Penis (tissue), 1 donor: ENCODE measurements around a stretch of chr5.

- PRO-cap: no peak
These were observed 48.8 kb downstream of the MTREX start for GRCh38 chr5:55356602-55356963.

DNA sequence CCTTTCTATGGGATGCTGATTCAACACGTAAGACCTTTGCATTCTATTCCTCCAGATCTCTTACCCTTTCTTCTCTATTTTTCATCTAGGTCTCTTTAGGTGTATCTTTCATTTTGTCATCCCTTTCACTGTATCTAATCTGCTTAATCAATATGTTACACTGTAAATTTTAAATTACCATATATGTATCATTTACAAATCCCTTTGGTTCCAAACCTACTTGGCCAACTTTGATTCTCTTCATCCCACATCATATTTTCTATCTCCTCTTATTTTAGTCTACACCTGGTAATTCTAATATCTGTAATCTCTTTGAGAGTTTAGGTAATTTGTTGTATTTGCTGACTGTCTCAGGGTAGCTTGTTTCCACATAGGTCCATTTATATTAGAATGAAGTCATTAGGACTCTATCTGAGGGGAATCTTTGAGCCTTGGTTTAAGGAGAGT, 88.5 kb downstream of the PLPP1 start:
- PRO-cap: no peak

- PRO-cap: no peak
These were observed 27.2 kb downstream of the PLPP1 start for GRCh38 chr5:55507472-55508002.

- PRO-cap: no peak
These were observed 1.2 kb downstream of the PLPP1 start for GRCh38 chr5:55533551-55533964.

DNA sequence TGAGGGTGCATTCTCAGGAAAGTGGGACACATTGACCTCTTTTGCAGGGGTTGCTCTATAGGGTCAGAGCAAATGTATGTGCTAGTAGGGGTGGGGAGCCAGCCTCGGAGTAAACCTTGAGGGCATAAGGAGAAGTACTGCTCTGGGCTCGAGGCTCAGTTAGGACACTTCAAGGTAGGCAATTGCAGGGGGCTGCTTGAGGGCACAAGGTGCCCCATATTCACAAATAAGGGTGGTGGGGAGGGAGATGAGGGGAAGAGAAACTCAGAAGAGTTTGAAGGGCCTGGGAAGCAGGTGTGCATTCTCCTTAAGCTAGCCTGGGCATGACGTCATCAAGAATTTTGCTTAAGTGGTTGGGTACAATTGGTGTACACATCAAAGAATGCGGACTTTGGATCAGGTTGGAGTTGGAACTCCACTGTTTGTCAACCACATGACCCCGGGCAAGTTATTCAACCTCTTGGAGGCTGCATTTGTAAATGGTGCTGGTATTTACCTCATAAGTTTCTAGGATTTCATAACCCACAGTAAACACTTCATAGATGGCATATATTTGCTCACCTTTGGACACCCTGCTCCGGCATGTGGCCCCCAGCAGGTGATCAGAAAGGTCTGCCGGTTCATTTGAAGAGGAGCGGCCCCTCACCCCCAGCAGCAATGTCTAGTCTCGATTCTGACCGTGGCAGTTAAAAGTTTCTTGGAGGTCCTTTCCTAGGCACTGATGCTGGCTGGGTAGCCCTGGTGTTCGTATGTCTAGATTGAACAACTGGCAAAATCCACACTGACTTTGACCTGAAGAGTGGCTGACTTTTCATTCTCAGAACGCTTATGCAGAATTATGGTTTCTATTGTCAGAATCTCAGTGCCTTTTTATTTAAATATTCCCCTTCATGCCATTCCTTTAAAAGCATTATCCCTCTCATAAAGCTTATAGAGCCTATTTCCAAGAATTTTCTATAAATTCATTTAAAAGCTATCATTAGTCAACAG, 60.7 kb downstream of the IL6ST start:
- PRO-cap: no peak

DNA sequence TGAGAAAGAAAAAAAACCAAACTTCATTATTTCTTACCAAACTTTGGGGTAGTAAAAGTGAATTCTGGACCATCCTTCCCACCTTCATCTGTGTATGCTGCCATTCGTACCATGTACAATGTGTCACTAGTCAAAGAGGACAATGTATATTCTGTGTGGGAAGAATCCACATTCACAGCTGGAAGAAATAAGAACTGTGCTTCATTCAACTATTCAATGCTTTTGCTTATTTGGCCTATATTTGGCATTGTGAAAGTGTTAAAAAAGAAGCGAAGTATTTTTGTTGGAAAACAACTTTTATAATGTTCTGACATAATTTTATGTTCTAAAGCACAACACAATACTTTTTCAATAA, 43.4 kb downstream of the IL6ST start:
- PRO-cap: no peak

DNA sequence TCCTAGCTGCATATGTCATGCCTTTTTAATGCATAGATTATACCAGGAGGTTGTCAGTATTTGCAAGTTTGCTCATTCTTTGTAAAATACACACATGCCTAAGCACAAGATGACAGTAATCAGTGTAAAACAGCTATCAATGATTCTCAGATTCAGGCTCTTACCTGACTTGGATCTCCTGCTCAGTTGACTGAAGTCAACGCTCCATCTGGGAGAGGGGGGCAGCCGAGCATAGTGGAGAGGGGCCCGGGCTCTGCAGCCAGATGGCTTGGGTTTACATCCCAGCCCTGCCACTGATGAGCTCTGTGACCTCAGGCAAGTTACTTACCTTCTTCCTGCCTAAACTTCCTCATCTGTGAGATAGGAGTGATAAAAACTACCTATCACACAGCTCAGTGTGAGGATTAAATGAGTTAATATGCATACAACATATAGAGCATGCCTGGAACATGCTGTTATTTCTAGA, 72.5 kb downstream of the ANKRD55 start:
- PRO-cap: no peak

GRCh38 chr5:56327834-56328227, 94.7 kb upstream of the ANKRD55 start:
- PRO-cap: no peak

GRCh38 chr5:56490871-56491421, 257.8 kb upstream of the ANKRD55 start:
- PRO-cap: no peak

- PRO-cap: no peak
These were observed 202.4 kb upstream of the MAP3K1 start for GRCh38 chr5:56612994-56613370.

- PRO-cap: no peak
These were observed 145.3 kb upstream of the MAP3K1 start for GRCh38 chr5:56669967-56670453.

DNA sequence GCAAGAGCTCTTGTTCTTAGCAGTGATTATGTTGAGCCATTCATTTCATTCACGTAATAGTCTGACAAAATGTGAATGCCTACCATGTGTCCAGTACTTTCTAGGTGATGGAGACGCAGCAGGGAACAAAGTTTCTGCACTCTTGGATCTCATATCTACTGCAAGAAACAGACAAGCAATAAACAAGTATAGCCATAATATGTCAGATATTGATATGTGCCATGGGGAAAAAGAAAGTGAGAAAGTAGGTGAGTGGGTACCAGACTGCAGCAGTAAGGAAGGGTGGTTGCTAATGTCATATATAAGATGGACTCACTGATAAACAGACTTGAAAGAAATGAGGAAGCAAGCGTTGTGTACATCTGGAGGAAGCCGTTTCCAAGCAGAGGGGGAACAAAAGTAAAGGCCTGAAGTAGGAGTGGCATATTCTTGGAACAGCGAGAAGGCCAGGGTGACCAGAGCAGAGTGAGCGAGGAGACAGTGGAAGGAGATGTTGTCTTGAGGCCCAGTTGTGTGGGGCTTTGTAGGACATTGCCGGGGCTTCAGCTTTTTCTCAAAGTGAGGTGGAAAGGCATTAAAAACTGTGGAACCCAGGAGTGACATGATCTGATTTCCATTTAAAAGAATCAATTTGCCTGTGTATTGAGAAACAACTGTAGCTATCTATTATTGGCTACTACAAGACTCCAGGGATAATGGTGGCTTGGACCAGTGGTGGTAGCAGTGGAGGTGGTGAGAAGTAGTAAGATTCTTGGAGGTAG, 142.2 kb upstream of the MAP3K1 start:
- PRO-cap: no peak

DNA sequence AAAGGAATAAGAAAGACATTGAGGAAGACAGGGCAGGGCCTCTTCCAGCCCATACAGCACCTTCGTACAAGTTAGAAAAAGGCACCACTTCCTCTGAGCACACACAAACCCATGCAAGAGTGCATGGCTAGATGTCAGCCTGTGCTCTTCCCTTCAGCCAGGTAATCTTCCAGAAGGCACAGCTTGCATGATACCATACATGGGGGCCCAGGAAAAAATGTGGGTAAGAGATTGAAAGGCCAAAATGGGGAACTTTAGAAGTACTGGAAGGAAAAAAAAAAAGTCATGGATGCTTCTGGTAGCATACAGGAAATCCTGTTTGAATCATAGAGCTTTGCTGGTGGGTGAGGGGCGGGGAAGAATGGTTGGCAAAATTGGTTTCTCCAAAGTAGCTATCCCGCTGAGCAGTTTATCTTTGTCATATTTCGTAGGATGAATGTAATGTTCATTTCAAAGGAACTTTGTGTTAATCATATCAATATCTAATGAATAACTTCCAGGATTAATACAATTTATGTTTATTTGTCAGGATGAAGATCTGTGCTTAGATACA, 78.3 kb upstream of the MAP3K1 start:
- PRO-cap: no peak

DNA sequence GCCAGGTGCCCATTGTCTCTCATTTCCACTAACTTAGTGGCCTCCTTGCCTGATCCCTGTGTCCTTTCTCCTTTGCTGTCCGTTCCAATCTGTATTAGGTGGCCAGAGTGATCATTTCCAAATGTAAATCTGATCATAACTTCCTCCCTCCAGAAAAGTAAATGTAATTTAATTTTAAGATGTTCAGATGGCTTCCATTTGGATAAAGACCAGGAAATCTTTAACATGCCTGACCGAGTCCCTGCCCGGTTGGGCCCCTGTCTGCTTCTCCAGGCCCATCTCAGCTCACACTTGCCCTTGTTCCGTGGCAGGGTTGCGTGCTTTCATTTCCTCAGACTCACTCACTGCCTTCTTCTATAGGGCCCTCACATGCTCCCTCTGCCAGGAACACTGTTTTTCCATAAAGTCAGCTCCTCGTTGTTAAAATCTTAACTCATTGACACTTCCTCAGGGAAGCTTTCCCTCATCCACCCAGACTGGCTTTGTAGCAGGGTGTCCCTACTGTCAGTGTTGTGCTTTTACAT, 7.7 kb downstream of the MAP3K1 start:
- PRO-cap: no peak

- PRO-cap: no peak
These were observed 8.8 kb downstream of the MAP3K1 start for GRCh38 chr5:56824099-56824657.

DNA sequence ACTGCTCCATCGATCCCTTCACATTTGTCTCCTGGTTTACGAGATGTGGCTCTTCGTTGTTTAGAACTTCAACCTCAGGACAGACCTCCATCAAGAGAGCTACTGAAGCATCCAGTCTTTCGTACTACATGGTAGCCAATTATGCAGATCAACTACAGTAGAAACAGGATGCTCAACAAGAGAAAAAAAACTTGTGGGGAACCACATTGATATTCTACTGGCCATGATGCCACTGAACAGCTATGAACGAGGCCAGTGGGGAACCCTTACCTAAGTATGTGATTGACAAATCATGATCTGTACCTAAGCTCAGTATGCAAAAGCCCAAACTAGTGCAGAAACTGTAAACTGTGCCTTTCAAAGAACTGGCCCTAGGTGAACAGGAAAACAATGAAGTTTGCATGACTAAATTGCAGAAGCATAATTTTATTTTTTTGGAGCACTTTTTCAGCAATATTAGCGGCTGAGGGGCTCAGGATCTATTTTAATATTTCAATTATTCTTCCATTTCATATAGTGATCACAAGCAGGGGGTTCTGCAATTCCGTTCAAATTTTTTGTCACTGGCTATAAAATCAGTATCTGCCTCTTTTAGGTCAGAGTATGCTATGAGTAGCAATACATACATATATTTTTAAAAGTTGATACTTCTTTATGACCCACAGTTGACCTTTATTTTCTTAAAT, 15.7 kb upstream of the SETD9 start:
- PRO-cap: no peak

DNA sequence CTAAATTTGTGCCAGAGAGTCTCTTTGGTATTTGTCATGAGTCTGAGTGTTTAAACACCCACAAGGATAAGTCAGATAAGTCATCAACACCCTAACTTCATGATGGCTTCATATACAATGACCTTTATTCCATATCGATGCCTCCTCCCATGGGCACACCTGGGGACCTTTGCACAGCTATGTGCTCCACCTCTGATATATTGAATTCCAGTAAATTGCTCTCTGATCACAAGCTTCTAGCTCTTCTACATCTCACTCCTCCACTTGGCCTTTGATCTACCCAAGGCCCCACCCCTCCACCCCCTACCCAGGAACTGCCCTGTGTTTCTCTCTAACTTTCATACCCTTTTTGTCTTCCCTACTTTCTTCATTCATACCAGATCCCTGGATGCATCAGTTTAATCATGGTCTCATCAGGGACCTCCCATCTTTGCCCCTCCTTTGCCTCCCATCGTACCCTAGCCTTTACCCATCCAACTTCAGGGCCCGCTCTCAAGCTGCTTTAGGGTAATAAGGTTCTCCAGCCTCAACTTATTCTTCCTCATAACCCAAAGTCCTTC, 102.9 kb upstream of the MIER3 start:
- PRO-cap: no peak

DNA sequence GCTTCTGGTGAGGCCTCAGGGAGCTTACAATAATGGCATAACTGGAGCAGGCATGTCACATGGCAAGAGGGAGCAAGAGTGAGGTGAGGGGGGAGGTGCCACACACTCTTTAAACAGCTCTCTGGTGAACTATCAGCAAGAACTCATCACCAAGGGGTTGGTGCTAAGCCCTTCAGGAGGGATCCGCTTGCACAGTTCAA, 10.4 kb downstream of the GPBP1 start:
- PRO-cap: no peak

GRCh38 chr5:57695183-57695766, 212.7 kb upstream of the ACTBL2 start:
- PRO-cap: no peak

GRCh38 chr5:58459351-58459659, 581 bp downstream of the PLK2 start:
- PRO-cap: no peak